ENCODE data around the genes PRPSAP1, SPHK1 and RHBDF2.

- PRO-cap, result no peak
- RAMPAGE, long total RNA, 2 experiments, result no peak in any of the 2 experiments
These were observed 1.5 kb upstream of the UNK start for GRCh38 chr17:75782864-75783793.

GRCh38 chr17:75846572-75847327 is 2.5 kb upstream of the UNC13D start:
- PRO-cap, result no peak
- RAMPAGE, long total RNA, 2 experiments, result no peak in any of the 2 experiments

DNA sequence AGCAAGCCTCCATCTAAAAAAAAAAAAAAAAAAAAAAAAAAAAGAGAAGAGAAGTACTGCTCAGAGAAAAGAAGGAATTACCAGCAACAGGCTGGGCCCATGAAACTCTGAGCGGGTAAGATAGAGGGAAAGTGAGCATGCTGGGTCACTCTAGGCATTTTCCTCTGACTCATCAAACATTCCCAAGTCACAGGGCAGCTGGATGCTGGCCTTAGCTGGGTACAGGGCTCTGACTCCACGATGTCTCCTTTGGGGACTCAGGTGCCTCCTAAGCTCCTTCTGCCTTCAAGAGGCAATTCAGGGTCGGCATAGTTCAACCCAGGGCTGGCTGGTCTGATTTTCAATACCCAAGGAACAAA is 1.1 kb downstream of the WBP2 start:
- PRO-cap, result bidirectional peak, plus-strand start at position 240 of the sequence, minus-strand start at position 156 of the sequence
- RAMPAGE, long total RNA, 2 experiments, result no peak in any of the 2 experiments

DNA sequence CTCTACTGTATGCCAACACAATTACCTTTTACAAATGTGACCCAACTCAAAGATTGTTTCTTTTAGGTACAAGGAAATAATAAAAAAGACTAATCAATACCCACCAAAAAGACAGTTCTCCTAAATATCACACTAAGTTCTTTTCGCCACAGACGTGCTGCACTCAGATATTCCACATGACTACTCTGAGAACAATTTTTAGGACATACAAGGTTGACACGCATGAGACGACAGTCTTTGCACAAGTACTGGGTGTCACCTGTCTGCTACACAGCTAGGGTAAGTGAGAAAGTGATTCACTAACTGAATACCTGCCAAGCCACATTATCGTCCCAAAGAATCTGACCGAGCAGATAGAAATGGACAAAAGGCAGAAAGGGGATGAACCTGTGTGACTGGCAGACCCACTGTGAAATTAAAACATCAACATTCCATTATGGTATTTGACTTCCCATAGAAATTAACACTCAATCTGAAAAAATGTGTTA is 21.3 kb downstream of the SRP68 start:
- PRO-cap, result no peak
- RAMPAGE, long total RNA, 2 experiments, result no peak in any of the 2 experiments

DNA sequence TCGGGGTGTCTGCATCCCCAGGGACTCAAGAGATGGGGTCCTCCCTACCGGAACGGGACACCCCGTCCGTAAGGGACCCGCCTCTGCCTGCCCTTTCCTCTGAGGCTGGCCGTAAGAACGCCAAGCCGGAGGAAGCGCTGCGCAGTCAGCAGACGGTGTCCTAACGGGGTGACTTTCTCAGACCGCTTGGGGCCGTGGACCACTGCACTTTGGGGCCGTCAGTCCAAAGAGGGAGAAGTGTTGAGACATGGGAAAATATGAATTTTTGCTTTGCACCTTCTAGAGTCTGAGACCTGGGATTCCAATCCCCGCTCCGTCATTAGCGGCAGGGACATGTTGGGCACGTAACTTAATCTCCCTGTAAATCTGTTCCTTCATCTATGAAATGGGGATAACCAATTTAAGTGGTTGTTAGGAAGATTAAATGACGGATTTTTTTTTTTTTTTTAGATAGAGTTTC is 579 bp upstream of the SRP68 start:
- PRO-cap, result no peak
- RAMPAGE, long total RNA, 2 experiments, result no peak in any of the 2 experiments

GRCh38 chr17:76079357-76079959 is 476 bp downstream of the ZACN start:
- PRO-cap, result no peak
- RAMPAGE, long total RNA, 2 experiments, result no peak in any of the 2 experiments

DNA sequence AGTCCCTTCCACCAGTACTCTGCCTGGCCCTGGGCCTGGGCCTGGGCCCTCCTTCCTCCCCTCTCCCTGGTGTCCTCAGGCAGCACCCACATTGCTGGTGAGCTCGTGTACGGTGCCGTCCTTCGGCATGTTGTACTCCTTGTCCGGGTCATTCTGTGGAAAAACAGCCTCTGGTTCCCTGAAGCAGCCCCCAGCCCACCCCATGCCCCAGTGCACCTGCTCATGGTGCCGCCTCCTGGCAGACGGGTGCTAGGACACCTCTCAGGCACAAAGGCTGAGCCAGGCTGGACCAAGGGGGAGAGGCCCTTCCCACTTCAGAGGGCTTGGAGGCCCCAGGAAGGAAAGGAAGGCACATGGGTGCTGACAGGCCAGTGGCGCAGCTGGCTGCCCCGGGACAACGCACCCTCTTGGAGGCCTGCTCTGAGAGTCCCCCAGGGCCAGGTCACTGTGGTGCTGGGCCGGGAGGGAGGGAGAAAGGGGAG is 9.0 kb downstream of the ZACN start:
- PRO-cap, result no peak
- RAMPAGE, long total RNA, 2 experiments, result no peak in any of the 2 experiments

GRCh38 chr17:76179596-76180353 is 38.7 kb upstream of the FOXJ1 start:
- PRO-cap, result no peak
- RAMPAGE, long total RNA, 2 experiments, result no peak in any of the 2 experiments

DNA sequence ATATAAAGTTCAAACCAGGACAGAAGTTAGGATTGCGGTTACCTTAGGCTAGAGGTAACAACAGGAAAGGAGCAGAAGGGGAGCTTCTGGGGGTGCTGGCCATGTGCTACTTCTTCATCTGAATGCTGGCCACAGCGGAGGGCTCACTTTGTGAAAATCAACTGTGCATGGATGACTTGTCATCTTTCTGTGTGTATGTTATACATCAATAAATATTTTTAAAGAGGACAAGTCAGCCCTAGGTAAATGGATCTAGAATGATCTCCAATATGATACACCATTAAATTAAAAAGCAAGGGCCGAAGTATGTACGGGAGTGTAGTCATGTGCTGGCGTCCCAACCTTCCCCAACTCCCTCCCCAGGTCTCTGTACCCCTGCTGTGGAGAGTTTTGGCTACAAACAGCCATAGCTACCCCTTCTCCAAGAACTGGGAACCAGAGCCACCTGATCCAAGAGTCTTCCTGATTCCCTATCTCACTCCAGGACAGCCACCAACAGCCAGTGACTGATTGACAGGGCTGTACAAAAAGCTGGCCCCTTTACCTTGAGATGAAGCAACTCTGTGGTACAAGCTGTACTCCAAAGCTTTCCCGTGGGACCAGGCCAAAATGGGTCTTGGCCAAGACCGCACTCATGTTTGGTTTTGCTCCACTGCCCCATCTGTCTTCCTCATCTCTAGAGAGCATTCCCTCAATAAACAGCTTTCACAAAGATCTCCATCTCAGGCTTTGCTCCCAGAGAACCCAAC is 43.8 kb downstream of the RNF157 start:
- PRO-cap, result no peak
- RAMPAGE, long total RNA, 2 experiments, result no peak in any of the 2 experiments

GRCh38 chr17:76262744-76263623 is 2.2 kb upstream of the UBALD2 start:
- PRO-cap, result no peak
- RAMPAGE, long total RNA, 2 experiments, result no peak in any of the 2 experiments

- PRO-cap, result bidirectional peak, plus-strand start at chr17:76272213, minus-strand start at chr17:76272222
- RAMPAGE, long total RNA, 2 experiments, result no peak in any of the 2 experiments
These were observed 7.0 kb downstream of the UBALD2 start for GRCh38 chr17:76271817-76272866.

DNA sequence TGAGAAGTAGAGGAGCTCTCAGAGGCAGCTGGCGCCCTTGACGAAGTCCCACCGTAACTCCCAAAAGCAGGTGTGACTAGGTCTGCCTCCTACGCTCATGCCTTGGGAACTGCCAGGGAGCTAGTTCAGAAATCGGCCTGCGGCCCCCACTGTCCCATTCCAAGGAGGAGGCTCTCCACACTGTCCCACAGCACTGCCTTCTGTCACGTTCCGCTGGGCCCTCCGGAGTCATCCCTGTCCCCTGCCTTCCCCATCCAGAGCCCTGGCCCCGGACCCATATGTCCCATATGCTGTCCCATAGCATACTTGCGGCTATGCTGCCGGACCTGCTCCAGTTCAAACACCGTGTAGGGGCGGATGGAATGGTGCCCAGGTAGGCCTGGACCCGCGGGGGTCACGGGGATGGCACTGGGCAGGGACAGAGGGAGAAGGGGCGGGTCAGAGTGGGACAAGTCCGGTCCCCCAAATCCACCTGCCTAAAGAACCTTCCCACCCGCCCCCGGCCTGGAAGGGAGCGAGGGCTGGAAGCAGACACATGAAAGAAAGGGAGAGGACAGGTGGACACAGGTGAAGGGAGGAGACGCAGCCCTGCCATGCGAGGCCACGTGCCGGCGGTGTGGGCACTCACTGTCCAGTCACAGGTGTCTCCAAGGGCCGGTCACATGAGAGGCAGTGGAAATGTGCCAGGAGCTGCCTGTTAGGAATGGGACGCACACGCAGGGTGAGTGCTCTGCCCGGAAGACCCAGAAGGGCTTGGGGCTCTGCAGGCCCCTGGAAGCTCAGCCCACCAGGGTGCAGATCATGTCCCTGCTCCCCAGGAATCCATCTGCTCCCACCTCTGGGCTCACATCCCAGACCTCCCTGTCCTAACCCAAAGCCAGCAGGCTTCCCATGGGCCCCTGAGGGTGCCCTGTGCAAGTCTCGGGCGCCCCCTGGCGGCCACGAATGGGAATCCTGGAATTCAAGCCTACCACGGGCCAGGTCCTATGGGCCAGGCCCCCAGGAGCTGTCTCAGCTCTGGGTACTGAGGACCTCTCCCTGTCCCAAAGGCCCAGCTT is 13.9 kb downstream of the UBALD2 start:
- PRO-cap, result no peak
- RAMPAGE, long total RNA, 2 experiments, result no peak in any of the 2 experiments

DNA sequence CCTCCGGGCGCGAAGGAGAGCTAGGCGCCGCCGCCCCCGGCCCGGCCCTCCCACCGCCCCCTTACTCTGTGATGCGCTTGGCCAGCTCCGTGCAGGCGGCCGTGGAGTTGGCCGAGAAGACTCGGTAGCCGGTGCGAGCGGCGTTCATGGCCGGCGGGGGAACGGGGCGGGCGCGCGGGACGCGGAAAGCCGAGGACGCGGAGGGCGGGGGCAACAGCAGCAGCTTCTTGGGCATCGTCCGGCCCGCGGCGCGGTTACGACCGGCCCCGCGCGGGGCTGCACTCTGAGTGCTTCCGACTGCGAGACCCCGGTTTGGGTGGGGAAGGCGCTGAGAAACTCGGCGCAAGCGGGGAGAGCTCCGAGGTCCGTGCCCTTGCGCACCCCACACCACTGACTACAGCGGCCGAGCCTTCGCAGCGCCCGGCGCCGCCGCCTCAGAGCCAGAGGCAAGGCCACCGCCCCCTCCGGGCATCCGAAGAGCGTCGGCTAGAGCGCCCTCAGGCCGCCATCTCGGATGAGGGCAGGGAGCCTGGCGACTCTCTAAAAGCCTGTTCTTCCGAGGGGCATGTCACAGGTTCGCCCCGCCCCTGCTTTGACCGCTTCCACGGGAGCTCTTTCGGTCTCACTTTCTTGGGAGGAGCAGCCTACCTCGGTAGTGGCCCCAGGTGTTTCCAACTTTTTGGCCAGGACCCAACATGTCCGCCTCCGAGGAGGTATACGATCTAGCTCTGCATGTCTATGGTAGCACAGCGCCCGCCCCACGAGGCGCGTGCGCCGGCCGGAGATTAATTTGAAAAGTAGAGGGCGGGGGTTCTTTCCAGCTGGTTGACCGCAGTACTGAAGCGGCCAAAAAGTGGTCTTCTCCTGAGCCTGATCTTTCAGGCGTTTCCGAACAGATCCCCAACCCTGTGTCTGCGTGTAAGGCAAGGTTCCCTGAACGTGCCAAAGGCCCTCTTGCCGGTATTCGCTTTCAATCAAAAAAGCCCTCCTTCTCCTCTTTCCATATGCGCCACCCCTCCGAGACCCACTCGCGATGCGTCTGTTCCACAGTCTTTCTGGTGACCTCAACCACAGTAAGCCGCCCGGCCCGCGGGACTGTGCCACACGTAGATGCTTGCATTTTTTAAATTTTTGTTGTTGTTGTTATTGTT is at the start of gene PRPSAP1:
Gene PRPSAP1, minus strand, starts transcription at position 448 of the 1,151 bp plus-strand sequence.
- PRO-cap, result unidirectional peak, minus-strand start at position 163 of the sequence; bidirectional peak, plus-strand start at position 627 of the sequence, minus-strand start at position 436 of the sequence
- RAMPAGE, long total RNA, 2 experiments, result start-site peak on the minus strand in 1 of 2 experiments, centred at positions 157 to 398 of the sequence, 33 reads per replicate

GRCh38 chr17:76357476-76358003 is 3.8 kb upstream of the PRPSAP1 start:
- PRO-cap, result no peak
- RAMPAGE, long total RNA, 2 experiments, result no peak in any of the 2 experiments

DNA sequence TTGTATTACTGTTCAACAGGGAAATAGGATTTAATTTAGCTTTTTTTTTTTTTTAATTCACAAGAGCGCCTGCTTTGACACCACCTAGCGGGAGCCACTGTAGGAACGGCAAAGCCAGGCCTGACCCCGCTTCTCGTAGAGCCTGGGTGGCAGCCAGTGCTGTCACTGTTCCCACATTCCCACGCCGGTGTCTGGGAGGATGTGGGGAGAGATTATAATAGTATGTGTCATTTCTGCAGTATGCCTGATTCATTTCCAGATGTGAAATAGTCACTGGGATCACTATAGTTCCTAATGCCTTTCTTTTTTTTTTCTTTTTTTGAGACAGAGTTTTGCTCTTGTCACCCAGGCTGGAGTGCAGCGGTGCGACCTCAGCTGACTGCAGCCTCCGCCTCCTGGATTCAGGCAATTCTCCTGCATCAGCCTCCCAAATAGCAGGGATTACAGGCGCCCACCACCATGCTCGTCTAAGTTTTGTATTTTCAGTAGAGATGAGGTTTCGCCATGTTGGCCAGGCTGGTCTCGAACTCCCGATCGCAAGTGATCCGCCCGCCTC is 13.7 kb upstream of the SPHK1 start:
- PRO-cap, result no peak
- RAMPAGE, long total RNA, 2 experiments, result no peak in any of the 2 experiments

DNA sequence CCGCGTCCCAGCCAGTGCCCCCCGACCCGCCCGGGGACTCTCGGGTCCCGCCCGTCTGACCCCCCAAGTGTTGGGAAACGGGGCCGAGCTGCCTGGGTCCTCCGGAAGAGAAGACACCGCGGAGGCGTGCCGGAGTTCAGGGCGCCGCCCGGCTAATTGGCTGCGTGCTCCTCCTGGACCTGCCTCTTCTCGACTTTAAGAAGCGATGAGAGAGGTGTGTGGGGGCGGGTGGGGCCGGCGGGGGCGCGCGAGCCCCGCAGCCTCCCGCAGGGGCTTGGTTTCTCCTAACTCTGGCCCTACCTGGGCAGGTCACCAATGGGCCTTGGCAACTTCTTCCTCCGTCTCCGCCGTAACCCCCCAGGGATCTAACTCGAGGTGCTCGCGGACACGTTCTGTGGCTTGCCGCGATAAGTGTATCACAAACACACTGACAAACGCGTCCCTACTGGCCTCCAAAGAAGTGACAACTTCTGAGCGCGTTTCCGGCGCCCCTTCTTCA is 1.0 kb upstream of the SPHK1 start:
- PRO-cap, result bidirectional peak, plus-strand start at position 227 of the sequence, minus-strand start at position 109 of the sequence
- RAMPAGE, long total RNA, 2 experiments, result no peak in any of the 2 experiments

DNA sequence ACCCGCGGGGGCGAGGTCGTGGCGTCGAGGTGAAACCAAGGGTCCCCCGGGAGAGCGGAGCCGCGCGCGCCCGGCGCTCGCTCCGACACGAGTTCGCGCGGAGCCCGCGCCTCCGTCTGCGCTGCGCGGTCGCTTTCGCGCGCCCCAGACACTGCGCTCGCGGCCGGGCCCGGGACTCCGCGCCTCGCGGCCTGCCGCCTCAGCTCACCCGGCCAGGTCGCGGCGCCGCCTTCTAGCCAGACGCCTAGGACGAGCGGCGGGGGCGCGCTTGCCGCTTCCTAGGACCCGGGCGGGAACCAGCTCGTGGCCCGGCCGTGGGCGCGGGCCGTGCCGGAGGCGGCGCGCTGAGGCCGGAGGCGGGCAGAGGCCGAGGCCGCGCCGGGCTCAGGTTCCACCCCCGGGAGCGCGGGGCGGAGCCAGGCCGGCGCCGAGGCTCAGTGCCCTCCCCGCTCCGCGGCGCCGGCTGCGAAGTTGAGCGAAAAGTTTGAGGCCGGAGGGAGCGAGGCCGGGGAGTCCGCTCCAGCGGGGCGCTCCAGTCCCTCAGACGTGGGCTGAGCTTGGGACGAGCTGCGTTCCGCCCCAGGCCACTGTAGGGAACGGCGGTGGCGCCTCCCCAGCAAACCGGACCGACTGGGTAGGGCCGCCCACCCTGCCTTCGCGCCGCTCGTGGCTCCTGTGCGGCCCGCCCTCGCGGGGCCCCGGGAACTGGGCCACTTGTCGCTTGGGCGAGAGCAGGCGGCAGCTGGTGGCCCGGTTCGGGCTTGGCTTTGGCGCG is at the start of gene SPHK1:
Gene SPHK1, plus strand, starts transcription at position 437 of the 775 bp plus-strand sequence.
- PRO-cap, result bidirectional peak, plus-strand start at position 474 of the sequence, minus-strand start at position 329 of the sequence
- RAMPAGE, long total RNA, 2 experiments, result start-site peak on the plus strand in 1 of 2 experiments, centred at position 448 of the sequence, 26 reads per replicate

DNA sequence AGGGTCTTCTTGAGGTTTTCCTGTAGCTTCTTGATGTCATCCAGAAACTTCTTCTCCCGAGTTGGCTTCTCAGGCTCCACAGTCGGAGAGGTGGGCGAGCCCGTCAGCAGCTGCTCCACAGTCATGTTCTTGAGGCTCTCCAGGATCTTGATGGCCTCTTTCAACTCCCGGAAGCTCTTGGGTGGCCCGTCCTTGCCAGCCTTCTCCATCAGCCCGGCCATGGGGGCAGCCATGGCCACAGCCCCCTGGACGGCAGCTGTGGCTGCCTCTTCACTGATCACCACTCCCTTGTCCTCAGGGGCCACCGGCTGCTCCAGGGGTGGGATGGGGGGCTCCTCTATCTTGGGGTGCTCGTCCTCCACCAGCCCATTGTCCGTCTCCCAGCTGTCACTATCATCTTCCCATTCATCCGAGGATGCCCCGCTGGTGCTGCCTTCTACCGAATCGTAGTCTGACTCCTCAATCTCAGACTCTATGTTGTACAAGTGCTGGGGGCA is 12.0 kb downstream of the SPHK1 start:
- PRO-cap, result no peak
- RAMPAGE, long total RNA, 2 experiments, result no peak in any of the 2 experiments

DNA sequence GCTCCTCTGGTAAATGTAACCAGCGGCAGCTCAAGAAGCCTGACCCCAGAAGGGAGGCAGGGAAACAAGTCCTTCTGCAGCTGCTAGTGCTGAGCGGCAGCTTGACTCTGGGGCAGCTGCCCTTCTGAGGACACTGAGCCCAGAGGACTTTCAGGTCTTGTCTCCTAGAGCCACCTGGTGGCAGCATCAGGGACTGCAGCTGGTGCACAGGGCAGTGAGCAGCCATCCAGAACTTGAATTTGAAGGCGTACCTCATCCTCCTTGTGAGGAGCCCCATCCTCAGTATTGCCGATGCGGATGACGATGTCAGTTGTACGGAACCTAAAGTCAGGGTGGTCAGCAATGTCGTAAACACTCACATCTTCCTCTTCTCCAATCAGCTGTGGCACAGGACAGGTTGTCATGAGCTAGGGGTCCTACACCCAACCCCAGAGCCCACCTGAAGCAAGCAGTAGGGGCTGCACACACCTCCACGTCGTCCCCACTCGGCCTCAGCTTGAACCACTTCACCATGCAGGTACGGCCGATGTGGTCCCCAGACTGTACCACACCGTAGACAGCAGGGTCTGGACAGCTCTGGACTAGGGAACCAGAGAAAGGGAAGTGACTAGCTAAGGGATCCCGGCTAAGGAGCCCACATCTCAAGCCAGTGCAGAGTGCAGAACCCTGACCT is 13.7 kb downstream of the SPHK1 start:
- PRO-cap, result no peak
- RAMPAGE, long total RNA, 2 experiments, result no peak in any of the 2 experiments

- PRO-cap, result bidirectional peak, plus-strand start at chr17:76501546, minus-strand start at chr17:76501381
- RAMPAGE, long total RNA, 2 experiments, result start-site peak on the minus strand in 2 of 2 experiments, at chr17:76501364-76501437 at its widest, 33 to 64 reads per replicate
These were observed at the start of gene RHBDF2 for GRCh38 chr17:76500885-76501750. Gene RHBDF2, minus strand, starts transcription at chr17:76501423.